Measurements from ENCODE around the genes GSTO2 and CFAP58.

DNA sequence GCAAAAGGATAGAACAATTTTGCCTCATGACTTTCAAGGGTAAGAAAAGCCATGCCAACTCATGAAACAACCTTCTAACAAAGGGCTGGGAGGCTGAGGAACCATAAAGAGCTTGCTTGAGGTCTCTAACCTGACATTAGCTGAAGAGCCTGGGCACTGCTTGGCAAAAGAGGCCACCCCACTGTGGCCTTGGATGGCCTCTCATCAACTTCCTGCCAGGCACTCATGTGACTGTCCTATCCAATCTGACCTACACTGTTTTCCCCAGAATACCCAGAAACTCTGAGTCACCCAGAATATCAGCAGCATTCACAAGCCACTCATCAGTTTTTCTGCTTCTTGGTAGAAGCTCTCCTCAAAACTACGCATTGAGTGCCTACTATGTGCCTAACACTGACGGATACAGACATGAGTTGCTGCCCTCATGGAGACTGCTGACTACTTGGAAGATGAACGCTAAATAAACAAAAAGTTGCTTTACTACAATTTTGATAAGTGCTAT lies 4.1 kb upstream of the NT5C2 start:
- RRBS = no CpG with 5 or more reads among the region's 3 CpGs

GRCh38 chr10:103526779-103527336 lies 33.4 kb downstream of the NEURL1 start:
- RRBS = no CpG with 5 or more reads among the region's 4 CpGs

DNA sequence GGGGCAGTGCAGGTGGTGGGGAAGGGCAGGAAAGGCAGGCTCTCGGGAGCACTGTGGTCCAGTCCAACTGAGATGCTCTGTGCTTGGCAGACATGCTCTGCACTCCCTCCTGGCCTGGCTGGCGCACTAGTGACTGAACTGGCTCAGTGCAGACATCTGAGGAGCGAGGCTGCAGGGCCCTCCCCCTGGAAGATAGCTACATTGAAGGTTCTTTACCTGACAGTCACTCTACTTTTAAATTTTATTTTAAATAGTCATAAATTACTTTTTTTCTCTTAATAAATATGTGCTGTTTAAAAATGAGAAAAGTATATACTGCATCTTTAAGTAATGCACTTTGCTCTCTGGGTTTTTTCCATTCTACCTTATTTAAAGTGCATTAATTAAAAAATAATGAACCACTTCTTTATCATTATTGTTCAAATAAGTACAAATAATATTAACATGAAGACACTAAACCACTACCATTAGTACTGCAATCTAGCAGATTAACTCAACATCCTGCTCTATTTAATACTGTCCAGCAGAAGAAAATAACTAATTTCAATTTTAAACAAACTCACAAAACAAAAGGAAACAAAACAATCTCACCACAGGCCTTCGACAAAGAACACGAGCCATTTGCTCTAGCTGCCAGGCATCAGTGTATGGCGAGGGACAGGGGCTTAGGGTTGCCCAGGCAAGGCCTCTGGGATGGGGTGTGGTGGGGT lies 105.9 kb downstream of the NEURL1 start:
- RRBS = no CpG with 5 or more reads among the region's 6 CpGs

DNA sequence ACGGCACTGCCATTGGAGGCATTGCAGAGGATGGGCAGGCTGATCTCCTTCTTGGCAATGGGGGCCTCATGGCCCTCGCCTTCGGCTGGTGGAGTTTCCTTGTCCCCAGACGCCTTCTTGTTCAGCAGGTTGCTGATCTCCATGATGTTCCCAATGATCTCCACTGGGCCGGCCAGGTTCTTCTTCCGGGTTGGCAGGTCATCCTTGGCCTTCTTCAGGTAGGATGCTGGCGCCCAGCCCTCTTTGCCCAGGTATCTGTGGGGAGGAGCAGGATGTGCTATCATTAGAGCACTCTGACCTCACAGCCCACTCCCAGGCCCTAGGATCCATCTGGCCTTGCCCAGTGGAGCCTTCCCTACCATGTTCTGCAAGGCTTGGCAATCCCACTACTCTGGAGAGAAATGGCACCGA lies 119.4 kb downstream of the NEURL1 start:
- RRBS = no CpG with 5 or more reads among the region's 8 CpGs

- RRBS = no CpG with 5 or more reads among the region's 3 CpGs
Measured at GRCh38 chr10:103647027-103647622, 153.6 kb downstream of the NEURL1 start.

- RRBS = 69% methylated on average over 4 of the region's 13 CpGs
Measured at GRCh38 chr10:103663469-103664155, 170.1 kb downstream of the NEURL1 start.

DNA sequence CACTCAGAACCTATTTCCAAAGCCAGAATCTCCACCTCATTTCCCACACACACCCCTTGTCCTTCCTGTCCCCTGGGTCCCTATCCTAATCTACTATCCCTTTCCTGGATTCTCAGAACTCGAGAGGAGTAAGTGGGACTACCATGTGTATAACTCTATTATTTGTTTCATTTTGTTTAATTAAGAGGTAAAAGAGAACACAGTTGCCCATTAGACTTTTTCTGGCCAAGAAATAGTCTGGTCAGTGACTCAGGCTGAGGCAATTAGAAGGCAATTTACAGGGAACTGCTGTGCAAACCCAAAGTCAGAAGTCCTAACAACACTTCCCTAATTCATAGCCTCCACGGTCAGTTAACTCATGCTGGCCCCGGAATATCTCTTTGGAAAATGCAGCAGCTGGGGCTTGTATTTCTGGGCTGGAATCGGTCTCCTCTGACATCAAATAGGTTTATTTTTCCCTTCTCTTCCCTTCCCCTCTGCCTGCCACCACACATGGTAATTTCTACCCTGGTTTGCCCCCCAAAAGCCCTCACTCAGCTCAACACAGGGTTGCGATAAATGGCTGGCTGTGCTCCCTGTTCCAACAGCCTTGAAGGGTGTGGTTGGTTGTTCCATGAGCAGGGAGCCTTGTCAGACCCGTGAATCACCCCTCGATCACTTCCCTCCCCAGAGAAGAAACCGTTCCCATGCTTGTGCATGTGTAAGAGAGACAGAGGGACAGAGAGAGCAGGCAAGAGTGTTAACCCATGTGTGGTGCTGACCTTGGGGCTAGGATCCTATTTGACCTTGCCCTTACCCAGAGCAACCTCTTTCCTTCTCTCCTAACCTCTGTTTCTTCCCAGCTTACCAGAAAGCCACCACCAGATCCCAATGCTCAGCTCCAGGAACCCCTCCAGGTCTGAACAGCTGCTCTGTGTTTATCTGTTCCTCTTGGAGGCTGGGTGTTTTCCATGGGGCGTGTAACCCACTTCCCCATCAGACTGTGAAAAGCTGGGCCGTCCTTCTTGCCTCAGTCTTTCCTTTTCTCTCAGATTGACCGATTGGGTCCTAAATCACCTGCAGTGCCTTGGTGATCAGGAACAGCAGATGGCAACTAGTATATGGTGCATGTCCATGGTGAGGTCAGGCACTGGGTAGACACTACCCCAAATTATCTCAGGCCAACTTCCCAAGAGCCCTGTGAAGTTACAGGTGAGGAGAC lies 5.2 kb downstream of the SH3PXD2A start:
- RRBS = no CpG with 5 or more reads among the region's 11 CpGs

DNA sequence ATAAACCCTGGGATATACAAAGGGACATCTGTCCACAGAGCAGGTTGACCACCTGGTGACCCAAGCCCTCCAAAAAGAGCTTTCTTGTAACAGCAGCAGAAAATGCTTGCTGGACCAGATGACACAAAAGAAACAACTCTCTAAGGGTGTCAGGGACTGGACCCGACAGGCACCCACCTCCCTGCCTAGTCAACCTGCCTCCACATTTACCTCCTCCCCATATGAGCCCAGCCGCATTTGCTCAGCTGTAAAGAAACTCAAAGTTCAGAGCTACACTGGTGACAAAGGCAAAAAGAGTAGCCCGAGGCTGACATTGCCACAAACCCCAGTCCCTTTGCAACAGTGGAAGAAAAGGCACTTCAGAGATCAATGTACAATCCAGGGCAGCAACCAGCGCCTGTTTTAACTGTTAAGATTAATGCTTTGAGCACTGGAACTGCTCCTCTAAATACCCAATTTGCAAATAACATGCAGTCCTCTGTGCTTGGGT lies 1.5 kb downstream of the SH3PXD2A start:
- RRBS = no CpG with 5 or more reads among the region's 4 CpGs

- RRBS = no CpG with 5 or more reads among the region's 2 CpGs
Measured at GRCh38 chr10:103916334-103916744, 1.6 kb downstream of the STN1 start.

DNA sequence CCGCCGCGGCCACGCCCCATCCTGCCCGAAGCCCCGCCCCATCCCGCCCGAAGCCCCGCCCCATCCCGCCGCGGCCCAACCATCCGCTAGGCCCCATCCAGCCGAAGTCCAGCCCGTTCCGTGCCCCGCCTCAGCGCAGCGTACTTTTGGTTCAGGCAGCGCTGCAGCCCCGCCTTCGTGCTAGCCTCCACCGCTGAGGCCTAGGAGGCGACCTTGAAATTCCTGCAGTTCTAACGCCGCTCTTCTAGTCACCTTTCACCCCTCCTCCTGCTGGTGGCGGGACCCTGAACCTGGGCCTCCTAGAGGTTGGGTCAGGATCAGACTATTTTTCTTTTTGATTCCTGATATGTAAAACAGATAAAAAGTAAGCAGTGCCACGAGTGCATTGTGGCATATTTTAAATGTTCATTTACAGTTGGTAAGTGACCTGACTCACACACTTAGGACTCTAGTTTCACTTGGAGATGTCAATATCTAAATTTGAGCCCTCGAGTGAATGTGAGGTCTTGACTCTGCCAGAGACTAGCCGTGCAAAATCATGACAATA lies 458 bp upstream of the STN1 start:
- RRBS = no CpG with 5 or more reads among the region's 30 CpGs

DNA sequence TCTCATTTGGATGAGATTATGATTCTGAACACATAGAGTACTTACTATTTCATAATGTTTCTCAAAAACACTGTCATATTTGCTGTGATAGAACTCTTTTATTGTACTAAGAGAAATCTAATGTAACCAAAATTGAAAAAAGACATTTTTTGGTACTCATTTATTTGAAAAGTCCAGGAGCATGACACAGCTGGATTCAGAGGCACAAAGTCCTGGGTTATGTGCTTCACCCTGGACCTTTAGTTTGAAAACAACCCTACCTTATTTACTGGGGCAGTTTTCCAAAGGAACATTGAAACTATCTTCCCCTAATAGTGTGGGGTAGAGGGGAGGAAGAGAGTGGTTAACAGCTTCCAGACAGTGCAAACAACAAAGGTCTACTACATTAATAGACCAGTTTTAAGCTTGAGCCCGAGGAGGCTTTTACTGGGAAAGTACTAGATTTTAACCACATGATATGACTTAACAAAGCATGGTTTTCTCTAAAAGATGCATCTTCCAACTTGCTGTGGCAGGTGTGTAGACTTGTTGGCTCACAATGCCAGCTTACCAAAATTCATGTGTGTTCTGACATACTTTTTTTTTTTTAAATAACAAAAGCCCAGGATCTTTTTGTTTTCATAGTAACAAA lies 1.6 kb downstream of the GSTO1 start:
- RRBS = no CpG with 5 or more reads among the region's 1 CpG

- RRBS = 4% methylated on average over 18 of the region's 69 CpGs
Measured at GRCh38 chr10:104268330-104269614, at the start of gene GSTO2. TSS of gene GSTO2 (plus strand) at chr10:104269184.

- RRBS = 38% methylated on average over 1 of the region's 47 CpGs
Measured at GRCh38 chr10:104274627-104275841, 6.0 kb downstream of the GSTO2 start.

GRCh38 chr10:104325909-104326726 lies 12.1 kb downstream of the ITPRIP start:
- RRBS = 58% methylated on average over 2 of the region's 22 CpGs

- RRBS = no CpG with 5 or more reads among the region's 47 CpGs
Measured at GRCh38 chr10:104353161-104354038, at the start of gene CFAP58. TSS of gene CFAP58 (plus strand) at chr10:104353833.

GRCh38 chr10:104642580-104642938 lies 1.5 kb downstream of the SORCS3 start:
- RRBS = 4% methylated on average over 13 of the region's 31 CpGs

DNA sequence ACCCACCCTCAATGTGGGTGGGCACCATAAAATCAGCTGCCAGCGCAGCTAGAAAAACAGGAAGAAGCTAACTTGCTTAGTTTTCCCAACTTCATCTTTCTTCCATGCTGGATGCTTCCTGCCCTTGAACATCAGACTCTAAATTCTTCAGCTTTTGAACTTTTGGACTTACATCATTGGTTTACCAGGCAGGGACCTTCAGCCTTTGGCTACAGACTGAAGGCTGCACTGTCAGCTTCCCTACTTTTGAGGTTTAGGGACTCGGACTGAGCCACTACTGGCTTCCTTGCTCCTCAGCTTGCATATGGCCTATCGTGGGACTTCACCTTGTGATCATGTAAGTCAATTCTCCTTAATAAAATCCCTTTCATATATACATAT lies 1003.2 kb downstream of the SORCS3 start:
- RRBS = no CpG with 5 or more reads among the region's 3 CpGs

- RRBS = no CpG with 5 or more reads among the region's 4 CpGs
Measured at GRCh38 chr10:107165144-107165397, 565 bp upstream of the SORCS1 start.

DNA sequence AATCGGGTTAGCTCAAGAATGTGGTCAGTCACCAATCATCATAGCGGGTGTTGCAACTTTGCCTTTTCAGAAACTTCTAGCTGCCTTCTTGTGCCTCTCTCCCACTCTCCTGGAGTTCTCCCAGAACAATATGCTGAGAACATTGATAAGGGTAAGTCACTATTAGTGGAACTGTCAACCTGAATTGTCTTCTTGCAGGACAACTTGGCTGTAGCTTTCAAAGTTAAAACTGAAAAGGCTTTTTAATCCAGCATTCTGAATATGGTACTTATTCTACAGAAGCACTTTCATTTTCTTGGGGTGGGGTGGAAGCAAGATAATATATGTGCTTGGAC lies 525.0 kb upstream of the SORCS1 start:
- RRBS = no CpG with 5 or more reads among the region's 2 CpGs

DNA sequence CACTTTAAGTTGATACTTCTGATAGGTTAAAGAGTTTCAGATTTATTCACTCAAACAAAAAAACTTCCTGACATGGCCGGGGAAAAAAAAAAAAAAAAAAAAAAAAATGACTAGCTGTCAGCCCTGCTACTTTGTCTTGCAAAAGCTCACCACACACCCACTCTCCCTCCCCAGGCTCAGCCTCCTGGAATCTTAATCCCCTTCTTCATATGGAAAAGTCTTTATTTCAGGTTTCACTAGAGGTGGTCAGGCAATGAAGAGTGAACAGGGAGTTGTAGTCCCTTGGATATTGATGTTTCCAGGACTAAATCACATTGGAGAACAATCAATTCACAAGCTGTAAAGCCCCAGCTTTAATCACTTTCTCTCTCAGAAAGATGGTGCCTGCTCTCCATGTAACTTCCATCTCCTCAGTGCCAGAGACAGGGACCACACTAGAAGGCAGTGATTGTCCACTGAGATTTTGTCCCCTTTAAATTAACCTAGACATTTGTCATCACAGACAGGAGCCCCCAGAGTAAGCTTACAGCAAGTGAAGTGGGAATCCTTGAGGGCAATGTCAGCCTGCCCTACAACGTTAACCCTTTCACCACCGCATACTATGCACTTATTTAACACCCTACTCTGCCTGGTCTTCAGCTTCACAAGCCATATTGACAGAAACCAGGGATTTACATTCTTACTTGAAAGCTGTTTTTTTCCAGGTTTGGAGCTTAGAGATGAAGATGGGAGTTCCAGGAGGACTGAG lies 749.2 kb upstream of the SORCS1 start:
- RRBS = no CpG with 5 or more reads among the region's 3 CpGs

Measured in skeletal muscle cell (primary cell).